Pericardium (tissue), 1 donor: ENCODE data around the genes WASF1, CDK19 and MFSD4B.

- RRBS: no CpG with 5 or more reads among the region's 3 CpGs
These were observed 811 bp upstream of the ZBTB24 start for GRCh38 chr6:109483871-109484189.

DNA sequence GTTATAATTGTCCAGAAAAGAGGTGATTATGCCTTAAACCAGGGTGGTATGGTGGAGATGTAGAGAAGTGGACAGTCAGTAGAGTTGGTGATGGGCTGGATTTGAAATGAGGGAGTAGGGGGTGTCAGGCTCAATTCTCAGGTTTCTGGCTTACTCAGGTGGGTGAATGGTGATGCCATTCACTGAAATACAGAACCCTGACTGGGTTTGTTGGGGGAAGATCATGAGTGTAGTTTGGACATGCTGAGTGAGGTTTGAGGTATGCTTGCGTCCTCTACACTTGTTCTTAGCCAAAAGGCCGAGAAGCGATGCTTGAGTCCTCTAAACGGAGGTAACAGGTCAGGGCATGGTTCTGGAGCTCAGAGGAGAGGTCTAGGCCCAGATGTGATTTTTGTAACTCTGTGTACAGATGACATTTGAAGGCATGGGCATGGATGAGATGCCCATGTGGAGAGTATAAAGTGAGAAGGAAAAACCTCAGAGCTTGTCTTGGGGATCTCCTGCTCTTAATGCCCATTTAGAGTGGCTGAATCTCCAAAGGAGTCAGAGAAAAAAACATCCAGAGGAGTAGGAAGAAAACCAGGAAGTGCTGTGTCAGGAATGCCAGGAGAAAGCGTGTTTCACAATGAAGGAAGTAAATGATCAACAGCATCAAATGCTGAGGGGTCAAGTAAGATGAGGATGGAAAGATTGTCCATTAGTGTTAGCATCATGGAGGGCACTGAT, 55.9 kb downstream of the FIG4 start:
- RRBS: no CpG with 5 or more reads among the region's 5 CpGs

DNA sequence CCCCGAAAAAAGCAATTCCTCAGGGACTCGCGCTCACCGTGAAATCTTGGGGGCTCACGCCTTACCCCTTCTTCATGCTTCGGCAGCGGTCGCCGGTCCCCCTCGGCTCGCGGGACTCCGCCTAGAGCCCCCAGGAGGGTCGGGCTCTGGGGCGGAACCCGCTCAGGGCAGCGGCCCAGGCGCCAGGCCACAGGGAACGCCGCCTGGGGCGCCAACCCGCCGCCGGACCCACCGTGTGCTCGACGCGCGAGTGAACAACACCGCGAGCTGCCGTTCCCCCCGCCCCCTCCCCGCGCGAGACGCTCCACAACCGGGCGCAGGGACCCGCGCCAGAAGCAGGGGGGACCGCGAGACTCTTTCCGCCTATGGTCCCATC, at the start of gene WASF1:
Gene WASF1 (minus strand): TSS at position 269 of the 376 bp plus-strand sequence.
- RRBS: under 1% methylated on average over 12 of the region's 44 CpGs

DNA sequence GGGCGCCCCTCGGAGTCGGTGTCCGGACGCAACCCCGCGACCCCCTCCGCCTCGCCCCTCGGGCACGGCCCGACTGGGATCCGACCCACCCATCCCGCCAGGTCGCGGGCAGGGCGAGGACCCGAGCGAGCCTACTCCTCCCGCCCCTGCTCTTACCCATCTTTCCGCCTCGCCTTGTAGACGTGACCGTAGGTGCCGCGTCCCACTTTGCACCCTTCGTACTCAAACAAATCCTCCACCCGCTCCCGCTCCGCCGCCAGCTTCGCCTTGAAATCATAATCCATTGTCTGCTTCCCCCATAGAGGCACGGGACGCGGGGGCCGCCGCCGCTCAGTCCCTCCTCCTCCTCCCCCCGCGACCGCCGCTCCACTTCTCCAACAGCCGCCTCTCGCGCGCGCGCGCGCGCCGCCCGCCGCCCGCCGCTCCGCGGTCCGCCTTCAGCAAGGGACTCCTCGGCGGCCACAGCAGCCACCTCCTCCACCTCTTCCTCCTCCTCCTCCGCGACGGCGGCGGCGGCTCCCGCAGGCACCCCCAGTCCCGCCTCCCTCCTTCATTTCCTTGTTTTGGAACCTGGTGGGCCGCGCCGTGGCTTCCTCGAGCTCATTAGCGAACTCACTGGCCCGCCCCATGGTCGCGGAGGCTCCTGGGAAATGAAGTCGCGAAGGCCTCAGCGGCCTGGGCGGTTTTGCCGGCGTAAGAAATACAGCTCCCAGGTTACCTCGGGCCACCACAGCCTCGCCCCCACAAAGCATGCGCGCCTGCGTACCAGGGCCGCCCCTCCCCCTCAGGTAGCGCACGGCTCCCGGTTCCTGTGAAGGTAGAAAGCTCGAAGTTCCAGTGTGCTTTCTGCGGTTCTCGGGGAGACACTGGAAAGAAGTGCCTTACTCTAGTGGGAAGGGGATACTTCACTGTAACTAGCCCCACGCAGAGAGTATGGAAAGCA, at the start of gene CDK19:
Gene CDK19 (minus strand): TSS at position 617 of the 943 bp plus-strand sequence.
- RRBS: under 1% methylated on average over 8 of the region's 96 CpGs

- RRBS: no CpG with 5 or more reads among the region's 3 CpGs
These were observed 6.0 kb upstream of the GTF3C6 start for GRCh38 chr6:110952420-110952921.

DNA sequence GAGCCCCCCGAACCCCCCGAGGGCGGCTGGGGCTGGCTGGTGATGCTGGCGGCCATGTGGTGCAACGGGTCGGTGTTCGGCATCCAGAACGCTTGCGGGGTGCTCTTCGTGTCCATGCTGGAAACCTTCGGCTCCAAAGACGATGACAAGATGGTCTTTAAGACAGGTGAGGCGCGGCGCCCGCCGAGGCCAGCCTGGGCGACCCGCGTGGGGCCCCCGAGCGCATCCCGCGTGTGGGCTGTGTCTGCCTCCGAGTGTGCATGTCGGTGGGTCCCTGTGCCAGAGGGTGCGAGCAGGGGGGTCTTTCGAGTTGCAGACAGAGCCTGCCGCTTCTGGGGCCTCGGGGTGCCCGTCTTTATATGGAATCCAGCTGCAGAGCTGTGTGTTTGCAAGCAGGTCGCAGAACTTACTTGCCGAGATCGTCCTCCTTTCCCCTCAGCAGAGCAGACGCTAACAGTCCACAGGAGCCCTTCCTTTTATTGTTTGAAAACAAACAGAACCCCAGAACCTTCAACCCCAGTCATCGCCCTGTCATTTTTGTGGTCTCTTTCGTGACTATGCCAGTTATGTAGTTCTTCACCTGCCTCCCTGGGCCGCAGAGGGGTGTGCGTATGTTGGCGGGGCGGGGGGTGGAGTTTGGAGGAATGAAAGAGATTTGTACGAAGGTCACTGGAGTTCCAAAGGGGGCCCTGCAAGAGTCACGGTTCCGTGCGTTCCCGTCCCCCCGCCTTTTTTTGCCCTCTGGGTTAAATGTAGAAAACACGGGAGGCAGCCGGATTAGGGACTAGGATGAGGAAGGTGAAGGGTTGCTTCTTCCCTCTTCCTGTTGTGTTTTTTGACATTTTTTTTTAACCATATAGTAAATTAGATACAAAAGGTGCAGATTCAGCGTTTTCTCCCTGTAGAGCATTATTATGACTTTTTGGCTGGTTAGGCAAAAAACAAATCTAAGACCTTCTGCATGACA, 910 bp downstream of the SLC16A10 start:
- RRBS: no CpG with 5 or more reads among the region's 50 CpGs

- RRBS: 2% methylated on average over 22 of the region's 79 CpGs
These were observed at the start of gene MFSD4B for GRCh38 chr6:111258516-111259821. Gene MFSD4B (plus strand): TSS chr6:111259339.

- RRBS: no CpG with 5 or more reads among the region's 2 CpGs
These were observed 86.4 kb downstream of the MFSD4B start for GRCh38 chr6:111345590-111345935.

GRCh38 chr6:111400208-111400893, 82.7 kb downstream of the REV3L start:
- RRBS: no CpG with 5 or more reads among the region's 4 CpGs

DNA sequence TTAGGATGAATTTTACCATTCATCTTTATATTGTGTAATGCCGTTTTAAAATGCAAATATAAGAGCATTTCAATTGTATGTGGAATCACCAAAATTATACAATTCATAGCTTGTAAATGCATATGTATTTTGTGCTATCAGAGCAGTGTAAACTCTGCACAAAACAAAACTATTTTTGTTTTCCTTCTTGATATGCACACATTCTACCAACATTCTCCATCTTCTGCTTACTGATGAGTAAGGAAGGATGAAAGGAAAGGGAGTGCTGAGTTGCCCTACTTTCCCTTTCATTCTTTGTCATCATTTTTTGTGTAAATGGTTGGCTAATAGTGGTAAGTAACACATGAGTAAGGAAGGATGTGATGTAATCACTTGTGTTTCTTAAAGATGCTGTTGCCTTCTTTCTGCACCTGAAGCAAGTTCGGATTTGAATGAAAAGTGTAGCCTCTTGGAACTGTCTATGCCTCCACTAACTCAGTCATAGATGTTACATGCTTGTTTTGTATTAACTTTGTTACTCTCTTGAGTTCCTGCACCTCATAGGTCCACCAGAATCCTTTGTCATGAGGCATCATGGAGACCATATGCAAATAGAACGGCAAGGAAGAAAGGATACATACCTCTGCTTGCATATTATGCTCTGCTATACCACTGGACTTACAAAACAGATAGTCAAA, 4.7 kb upstream of the REV3L start:
- RRBS: no CpG with 5 or more reads among the region's 3 CpGs

DNA sequence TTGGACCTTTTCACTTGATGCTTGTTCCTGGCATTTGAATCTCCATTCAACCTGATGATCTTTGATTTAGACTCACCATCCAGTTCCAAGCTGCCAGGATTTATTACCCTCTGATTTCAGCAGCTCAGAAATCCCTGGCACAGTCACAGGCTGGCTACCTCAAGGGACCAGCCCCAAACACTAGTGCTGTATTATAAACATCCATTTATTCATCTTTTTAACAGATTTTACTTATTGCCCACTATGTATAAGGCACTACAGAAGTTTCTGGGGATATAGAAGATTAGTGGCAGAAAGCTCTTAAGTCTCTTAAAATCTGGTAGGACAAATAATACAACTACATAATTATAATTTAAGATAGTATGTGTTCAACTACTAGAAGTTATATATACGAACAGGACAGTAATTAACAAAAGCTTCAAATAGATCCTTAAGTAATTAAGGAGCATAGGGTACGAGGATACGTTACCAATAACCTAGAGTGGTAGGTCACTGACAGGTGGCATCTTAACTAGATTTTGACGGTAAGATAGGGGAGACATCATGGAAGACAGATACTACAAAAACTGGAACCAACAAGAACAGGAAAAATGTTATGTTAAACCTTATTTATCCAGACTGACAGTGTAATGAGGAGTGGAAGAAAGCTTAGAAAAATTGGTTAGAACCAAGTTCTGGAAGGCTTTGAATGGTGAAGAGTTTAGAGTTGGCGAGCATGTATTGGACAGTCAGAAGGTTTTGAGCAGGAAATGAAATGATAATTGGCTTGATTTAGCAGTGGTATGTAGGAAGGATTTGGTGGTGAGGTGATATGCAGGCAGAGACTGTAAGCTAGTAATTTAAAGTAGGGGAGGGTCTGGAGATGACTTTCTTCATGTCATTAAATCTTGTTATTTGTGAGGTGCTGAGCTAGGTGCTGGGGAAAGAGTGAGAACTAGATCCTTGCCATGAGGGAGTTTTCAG, 15.5 kb upstream of the REV3L start:
- RRBS: no CpG with 5 or more reads among the region's 5 CpGs

GRCh38 chr6:111631865-111632627, 26.4 kb upstream of the TRAF3IP2 start:
- RRBS: no CpG with 5 or more reads among the region's 8 CpGs

DNA sequence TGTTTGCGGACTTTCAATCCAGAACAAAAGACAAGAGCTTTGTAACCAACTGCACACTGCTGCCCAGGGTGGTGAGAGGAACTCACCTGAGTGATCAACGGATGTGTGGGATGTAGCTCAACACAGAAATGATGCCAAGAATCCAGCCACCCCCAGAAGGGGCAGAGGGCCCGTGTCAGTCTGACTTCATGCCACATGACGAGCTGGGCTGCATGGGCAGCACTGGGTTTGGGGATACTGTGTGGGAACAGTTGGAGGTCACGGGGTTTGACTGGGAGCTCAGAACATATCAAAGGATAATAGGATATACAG, 79.4 kb upstream of the TRAF3IP2 start:
- RRBS: no CpG with 5 or more reads among the region's 5 CpGs

DNA sequence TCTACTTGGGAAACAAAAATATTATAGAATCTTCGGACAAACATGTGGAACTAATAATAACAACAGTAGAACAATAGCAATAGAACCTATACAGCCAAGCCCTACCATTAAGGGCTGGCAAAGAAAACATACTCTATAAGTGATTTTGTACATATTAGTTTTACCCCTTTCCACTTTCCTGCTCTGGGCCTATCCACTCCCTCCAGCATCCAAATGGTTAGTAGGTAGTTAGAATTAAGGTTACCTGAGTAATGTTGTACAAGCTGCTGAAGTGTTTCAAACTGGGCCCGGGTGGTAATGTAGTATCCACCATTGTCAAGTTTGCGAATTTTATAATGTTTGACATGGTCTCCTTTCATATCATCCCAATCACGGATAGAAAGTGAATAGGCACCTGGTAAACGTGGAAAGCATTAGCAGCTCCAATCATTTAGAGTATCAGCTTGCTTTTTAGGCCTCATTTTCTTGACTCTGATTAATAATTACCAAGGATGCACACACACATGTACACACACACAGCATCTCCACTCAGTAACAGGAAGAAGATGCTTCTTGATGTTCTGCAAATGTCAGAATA, 97.1 kb upstream of the TRAF3IP2 start:
- RRBS: no CpG with 5 or more reads among the region's 5 CpGs

DNA sequence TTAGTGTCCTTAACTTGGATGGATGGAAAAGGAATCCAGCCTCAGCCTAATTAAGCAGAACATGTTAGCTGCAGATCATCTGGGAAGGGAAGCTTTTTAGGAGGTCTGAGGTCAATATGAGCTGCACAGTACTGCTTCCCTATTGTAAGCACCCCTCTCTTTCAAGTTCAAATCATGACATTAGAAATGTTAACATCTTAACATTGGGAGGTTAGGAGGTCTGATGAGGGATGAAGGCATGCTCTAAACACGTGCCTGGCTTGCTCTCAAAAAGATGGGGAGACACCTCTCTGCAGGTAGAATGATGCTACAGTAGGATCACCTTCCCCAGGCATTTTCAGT, 102.6 kb upstream of the TRAF3IP2 start:
- RRBS: no CpG with 5 or more reads among the region's 1 CpG

- RRBS: no CpG with 5 or more reads among the region's 6 CpGs
These were observed 92.9 kb downstream of the FYN start for GRCh38 chr6:111780331-111780752.

DNA sequence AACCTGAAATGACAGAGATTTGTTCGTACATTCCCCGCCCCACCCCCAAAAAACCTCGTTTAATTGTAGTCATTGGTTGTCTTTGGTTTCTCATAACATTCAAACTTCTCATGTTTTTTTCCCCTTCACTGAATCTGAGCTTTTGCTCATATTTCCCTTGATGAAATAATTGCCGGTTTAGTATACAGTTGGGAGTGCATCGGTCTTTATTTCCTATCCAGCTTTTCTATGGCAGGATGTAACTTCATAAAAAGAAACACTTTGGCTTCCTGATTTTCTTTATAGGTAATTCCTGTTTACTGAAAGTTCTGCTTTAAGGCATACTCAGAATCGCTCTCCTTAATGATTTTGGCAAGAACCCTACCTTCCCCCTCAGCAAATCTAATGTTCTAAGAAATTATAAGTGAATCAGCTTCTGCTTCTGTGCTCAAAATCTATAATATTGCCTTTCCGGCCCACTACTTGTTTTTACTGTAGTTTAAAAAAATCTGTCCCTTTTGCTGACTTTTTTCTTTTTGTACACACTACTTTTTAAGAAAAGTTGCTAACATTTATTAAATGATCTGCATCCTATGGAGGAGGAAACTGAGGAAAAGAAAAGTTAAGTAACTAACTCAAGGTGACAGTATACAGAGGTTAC, 1.0 kb upstream of the FYN start:
- RRBS: no CpG with 5 or more reads among the region's 7 CpGs

DNA sequence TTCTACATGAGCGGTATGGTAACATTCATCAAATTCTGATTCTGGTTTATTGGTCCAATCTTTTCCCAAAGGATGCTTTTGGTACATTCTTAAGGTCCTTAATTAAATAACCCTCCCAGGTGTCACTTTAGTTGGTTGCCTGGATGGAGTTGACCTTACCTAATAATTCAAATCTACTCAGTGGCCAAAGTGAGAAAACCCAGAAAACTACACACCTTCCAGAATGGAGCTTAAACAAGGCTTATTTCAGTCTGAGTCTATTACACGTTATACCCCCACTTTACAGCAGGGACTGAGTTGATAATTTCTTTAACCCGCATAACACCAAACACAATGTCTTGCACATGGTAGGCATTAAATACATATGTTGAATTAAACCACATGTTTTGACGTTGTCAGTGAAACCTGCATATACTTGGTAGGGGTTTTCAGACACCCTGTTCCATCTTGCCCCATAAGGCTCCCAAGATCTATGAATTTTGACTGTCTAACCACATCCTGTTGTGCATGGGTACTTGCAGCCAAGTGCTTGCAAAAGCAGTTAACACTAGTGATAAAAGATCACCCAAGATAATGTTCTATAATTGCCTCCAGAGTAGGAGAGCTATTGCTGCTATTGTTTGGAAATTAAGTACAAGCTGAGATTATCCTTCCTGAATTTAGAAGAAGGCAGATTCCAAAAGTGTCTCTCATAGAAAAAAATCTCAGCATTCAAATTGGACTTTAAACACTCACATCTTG, 26.1 kb upstream of the CCN6 start:
- RRBS: no CpG with 5 or more reads among the region's 4 CpGs

DNA sequence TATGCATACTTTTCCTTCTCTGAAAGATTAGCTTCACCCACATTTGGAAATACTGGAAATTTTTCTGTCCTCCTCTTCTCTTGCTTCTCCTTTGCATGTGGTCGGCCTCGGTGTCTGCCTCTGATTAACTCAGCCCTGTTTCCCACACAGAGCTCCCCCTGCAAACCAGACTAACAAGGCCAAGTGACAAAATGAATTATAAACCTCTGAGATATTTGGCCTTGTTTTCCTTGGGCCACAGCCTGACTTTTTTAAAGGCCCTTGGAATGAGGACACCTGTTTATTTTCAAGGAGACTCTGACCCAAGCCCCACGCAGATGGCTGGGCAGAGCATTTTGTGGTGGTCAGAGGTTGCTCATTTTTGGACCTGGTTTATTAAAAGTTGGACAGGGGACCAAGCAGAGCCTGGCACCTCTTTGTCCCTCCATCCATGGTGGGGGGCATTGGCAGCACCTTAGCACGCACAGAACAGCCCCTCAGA, 9.0 kb upstream of the CCN6 start:
- RRBS: no CpG with 5 or more reads among the region's 4 CpGs

- RRBS: no CpG with 5 or more reads among the region's 8 CpGs
These were observed 3.0 kb downstream of the LAMA4 start for GRCh38 chr6:112250968-112252103.